Mesenteric fat pad (tissue), 1 donor: ENCODE data around the genes RSPH3, TAGAP and MAS1.

DNA sequence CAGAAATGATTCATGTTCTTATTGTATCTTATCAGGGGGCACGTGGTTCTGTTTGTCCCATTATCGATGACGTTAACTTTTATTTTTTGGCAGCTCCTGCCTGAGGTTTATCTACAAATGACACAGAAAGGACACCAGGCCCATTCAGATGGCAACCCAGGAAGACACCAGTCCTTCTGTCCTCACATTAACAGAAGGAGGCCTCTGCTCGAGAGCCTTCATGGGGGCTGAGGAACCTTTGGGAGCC lies 41.2 kb upstream of the EZR start:
- PRO-cap = no peak

GRCh38 chr6:158999143-158999377 lies 942 bp downstream of the RSPH3 start:
- PRO-cap = no peak

DNA sequence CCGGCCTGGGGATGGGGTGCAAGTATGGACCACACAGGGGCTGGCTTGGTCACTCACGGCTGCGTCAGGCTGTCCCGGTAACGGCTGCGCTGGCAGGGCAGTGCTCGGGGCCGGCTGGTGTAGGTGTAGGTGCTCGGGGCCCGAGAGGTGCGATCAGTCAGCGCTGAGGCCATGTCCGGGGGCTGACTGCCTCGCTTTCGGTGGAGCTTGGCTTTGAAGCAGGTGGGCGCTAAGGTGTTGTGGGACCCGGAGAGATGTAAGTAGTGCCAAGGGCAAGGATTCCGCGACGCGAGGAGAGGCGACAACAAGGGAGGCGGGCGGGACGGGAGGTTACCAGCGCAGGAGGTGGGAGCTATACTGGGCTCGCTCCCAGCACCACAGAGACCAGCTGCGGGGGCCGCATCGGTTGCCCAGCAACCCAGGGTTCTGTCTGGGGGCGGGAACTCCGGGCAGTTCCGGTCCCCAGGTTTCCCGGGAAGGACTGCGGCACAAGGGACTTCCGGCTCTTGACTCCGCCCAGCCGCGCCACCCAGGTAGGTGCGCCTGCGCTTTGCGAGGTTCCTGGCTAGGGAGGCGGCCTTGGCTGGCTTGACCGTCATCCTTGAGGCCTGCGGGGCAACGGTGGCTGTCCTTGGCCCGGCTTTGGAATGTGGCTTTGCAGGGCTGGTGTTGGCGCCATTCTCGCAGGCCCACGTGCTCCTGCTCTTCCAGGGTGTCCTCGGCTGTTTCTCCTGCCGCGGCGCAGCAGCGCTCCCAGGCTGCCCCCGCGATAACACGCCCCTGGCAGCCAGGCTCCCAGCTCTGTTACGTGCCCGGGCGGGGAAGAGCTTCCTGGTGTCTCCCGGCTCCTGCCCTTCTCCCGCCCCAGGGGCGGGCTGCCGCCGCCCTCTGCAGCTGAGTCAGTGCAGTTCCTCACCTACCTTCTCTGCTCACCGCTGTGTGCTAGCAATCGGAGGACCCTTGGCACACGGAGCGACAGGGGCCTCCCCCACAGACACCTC lies at the start of gene RSPH3:
Gene RSPH3 (minus strand): TSS at position 825 of the 1,001 bp plus-strand sequence.
- PRO-cap = bidirectional peak, plus-strand start at position 598 of the sequence, minus-strand start at position 356 of the sequence

GRCh38 chr6:159043077-159043254 lies 1.8 kb downstream of the TAGAP start:
- PRO-cap = no peak

DNA sequence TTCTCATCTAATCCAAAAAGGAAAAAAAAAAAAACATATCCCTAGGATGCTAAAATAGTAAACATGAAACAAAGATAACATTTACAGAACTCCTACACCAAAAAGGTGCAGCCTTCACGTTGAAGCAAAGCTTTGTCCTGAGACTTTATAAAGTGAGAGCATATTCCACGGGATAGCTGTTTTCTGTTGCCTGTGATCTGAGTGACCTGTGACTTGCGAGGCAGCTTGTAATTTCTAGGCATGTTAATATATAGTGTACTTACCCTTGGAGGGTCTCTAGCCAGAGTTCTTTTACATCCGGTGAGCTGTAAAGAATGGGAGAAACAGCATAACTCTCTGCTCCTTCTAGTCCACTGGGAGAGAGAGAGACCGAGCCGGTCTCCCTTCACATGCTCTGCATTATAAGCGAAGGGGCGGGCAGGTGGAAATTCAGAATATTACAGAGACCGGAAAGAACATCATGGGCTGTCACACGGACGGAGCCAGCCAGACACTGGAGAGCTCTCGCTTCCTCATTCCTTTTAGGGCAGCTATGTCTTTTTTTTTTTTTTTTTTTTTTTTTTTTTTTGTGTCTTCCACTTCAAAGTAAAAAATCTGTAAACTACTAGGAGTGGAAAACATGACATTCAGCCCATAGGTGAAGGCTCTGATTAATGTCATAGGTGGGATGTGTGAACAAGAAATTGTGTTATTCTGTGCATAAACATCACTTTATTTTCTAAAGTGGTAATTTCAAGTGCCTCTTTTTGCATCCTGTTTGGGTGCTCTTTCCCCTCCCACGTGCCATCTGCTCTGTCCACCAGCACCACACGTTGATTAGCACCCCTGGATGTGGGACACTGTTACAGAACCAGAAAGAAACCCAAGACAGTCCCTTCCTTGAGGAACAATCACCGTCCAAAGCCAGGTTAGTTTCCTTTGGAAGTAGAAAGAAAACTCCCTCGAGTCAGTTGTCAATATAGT lies at the start of gene TAGAP:
Gene TAGAP (minus strand): TSS at position 376 of the 963 bp plus-strand sequence.
- PRO-cap = unidirectional peak, minus-strand start at position 401 of the sequence

DNA sequence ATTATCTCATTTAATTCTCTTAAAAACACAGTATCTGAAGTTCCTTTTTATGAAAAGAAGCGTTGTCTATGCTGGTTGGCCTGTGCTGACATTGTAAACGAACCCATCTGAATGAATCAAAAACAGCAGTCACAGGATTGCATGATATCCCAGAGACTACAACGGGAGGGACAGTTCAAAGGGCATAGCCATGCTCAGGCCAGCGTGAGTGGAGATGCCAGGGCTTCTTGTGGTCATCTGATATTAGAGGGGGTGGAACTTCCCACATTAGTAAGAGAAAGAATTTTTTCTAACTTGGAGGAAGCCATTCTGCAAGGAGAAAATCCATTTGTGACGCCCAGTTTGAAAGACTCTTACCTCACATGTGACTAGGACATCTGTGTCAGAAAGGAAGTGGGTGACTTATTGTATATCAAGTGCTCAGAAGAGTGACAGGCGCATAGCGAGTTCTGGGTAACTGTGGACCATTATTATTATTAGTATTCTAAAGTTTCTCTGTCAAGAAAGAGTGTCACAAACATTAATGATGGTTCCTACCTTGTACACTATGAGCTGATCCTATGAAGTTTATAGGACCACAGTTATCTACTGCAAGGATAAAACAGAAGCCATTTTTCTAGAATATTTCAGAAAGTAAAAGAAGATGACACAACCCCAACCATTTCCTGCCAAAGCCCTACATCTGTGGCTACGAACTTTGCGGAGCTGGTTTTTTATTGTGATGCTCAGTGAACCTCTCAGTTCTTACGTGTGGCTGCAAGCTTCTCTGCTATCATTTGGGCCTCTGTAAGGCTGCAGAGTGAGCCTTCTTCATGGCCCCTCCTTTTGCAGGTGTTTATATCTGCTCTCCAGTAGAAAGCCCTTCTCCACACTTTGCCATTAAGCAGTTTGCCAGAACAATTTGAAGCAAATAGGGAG lies 17.5 kb upstream of the TAGAP start:
- PRO-cap = no peak

DNA sequence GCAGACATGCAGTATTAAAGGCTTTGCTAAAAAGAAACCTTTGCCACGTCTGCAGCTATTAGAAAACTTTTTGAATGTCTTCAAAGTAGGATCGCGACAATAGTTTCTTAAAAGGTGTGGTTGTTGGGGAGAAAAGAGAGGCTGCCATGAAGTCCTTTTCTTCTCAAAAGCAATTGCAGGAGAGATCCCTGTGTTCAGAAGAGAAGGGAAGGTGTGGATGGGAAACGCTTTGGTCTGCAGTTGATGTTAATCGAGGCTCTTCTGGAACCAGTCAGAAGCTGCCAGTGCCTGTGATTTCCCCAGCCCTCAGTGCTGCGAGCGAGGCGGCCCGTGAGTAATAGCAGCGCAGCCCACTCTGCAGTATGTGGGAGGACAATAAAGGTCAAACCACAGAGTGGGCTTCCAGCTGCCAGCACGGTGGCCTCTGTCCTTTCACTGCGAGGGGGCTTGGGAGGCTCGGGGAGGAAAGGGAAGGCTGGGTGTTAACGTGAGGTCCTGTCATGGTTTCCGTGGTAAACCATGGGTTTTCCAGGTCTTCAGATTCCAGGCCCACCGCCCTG lies 32.2 kb upstream of the TAGAP start:
- PRO-cap = no peak

- PRO-cap = no peak
Measured at GRCh38 chr6:159754793-159755768, 6.8 kb upstream of the ACAT2 start.

- PRO-cap = bidirectional peak, plus-strand start at chr6:159762479, minus-strand start at chr6:159762318
Measured at GRCh38 chr6:159762162-159762654, 363 bp downstream of the ACAT2 start.

- PRO-cap = no peak
Measured at GRCh38 chr6:159790040-159790380, 257 bp upstream of the MRPL18 start.

DNA sequence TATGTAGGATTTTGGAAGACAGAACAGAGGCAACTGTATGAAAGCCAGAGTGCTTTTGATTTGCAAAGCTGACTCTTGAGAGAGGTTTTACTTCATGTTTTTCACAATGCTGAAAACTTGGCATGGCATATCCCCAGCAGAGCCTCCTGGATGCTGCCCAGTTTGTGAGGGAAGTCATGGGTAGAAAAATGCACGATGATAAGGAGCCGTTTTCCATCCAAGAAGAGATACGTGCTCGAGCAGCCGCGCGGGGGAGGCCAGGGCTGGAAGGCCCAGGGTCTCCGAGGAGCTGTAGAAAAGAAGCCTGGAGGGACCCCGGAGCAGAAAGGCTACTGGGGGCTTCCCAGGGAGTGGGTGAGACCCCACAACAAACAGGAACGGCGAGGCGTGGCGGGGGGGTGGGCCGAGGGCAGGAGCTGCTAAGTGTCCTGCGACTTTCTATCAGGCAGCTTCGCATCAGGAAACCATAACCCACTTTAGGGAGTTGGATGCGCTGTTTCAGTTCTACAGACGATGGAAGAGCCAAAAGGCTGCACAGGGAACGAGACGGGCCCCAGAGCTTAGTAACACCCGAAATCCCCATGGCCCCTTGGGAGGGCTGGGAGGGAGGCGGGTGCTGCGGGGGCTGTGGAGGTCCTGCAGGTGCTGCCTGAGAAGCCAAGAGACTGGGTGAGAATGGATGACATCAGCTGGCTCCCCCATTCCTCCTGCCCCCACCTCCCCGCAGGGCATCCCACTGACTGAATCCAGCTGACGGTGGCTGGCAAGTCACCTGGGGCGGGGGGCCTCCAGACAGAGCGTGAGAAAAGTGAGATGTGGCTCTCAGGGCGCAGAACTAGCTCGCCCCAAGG lies 36.5 kb downstream of the PNLDC1 start:
- PRO-cap = no peak

GRCh38 chr6:159890722-159891085 lies at the start of gene MAS1:
TSS of gene MAS1 (plus strand) at chr6:159890988.
- PRO-cap = no peak

- PRO-cap = no peak
Measured at GRCh38 chr6:159935087-159935500, 33.8 kb upstream of the IGF2R start.

GRCh38 chr6:159939625-159939824 lies 29.4 kb upstream of the IGF2R start:
- PRO-cap = no peak

- PRO-cap = no peak
Measured at GRCh38 chr6:159959932-159960458, 8.9 kb upstream of the IGF2R start.

DNA sequence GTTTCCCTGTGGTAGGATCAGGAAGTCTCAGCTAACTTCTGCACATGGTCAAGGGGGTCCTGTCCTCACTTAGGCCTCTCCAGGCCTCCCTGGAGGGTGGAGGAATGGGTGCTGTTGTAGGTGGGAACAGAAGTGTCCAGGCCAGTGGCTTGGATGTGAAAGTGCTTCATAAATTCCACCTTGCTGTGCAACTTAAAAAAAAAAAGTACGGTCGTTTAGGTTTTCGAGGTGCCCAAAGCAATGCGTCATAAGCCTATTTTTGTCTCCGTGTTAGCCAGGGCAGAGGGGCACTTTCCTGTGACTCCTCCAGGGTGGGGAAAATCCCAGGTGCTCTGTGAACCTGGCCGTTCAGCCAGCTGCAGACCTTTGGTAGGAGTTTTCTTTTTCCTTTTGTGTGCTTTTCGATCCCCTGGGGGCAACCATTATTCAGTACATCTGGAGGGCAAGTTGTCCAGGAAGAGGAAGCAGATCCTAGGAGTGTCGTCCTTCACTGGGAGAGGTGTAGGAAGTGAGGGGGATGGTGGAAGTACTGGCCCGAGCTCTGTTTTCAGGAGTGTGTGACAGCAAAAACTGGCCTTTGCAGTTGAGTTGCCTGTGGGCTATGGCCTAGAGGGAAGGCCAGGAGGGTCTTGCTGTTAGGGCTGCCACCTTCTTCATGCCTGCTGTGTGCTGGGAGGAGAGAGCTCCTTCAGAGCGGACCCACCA lies 9.7 kb downstream of the IGF2R start:
- PRO-cap = no peak

DNA sequence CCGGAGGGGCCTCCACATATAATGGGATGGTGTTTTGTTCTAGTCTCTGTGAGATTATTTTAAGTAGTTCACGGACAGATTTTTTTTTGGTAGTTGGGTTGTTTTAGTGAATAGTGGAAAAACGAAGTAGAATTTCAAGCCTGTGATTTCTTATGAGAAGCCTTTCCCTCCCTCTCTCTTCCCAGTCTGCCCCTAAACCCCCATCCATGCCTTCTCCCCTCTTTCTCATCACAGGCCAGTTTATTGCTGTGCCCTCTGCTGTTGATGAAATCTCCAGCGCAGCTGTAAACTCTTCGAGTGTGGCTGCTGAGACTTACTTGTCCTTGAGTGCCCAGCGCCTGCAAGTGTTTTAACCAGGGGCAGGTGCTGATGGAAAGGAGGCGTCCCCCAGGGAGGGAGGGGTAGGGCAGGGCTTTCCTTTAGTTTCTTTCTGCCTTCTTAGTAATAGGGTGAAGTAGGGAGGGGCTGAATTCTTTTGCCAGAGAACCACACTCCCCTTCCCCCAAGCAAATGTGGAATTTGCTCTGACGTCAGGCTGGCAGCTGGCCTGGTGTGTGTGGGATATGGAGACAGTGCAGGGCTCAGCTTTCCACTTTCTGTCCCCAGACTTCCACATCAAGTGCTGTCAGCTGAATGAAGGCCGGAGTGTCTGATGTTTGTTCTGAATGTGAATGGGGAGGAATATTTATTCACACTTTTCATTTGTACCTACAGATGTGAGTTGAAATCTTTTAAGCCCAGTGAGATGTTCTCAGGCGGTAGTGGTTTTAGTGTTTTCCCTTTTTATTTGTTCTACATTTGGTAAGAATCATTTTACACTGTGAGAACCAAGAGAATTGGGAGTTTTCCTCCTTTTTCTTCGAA lies 61.2 kb downstream of the IGF2R start:
- PRO-cap = no peak

GRCh38 chr6:160055490-160056282 lies 65.9 kb upstream of the SLC22A1 start:
- PRO-cap = no peak

- PRO-cap = no peak
Measured at GRCh38 chr6:160075463-160076143, 46.0 kb upstream of the SLC22A1 start.

- PRO-cap = no peak
Measured at GRCh38 chr6:160105930-160106571, 15.6 kb upstream of the SLC22A1 start.